LNCaP clone FGC (cell line): ENCODE measurements around the gene USP21.

DNA sequence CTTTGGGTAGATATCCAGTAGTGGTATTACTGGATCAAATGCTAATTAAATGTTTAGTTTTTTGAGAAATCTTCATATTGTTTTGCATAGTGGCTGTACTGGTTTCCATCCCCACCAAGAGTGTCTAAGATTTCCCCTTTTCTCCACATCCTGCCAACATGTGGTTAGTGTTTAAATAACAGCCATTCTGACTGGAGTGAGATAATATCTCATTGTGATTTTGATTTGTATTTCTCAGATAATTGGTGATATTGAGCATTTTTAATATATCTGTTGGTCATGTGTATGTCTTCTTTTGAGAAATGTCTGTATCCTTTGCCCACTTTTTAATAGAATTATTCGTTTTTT, 5.1 kb downstream of the LY9 start:
- RRBS, 2 experiments = no CpG with 5 or more reads among the region's 1 CpG

GRCh38 chr1:161008684-161009291, 12.2 kb downstream of the F11R start:
- RRBS, 2 experiments = no CpG with 5 or more reads among the region's 2 CpGs

DNA sequence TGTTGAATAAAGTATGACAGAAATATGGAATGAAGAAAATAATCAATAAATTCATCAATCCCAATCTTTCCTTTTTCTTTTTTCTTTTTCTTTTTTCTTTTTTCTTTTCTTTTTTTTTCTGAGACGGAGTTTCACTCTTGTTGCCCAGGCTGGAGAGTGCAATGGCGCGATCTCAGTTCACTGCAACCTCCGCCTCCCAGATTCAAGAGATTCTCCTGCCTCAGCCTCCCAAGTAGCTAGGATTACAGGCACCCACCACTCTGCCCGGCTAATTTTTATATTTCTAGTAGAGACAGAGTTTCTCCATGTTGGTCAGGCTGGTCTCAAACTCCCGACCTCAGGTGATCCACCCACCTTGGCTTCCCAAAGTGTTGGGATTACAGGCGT, 4.2 kb downstream of the ARHGAP30 start:
- RRBS, 2 experiments = no CpG with 5 or more reads among the region's 7 CpGs

GRCh38 chr1:161123894-161124819, 6.3 kb downstream of the NIT1 start:
- RRBS, 2 experiments = no CpG with 5 or more reads among the region's 26 CpGs

DNA sequence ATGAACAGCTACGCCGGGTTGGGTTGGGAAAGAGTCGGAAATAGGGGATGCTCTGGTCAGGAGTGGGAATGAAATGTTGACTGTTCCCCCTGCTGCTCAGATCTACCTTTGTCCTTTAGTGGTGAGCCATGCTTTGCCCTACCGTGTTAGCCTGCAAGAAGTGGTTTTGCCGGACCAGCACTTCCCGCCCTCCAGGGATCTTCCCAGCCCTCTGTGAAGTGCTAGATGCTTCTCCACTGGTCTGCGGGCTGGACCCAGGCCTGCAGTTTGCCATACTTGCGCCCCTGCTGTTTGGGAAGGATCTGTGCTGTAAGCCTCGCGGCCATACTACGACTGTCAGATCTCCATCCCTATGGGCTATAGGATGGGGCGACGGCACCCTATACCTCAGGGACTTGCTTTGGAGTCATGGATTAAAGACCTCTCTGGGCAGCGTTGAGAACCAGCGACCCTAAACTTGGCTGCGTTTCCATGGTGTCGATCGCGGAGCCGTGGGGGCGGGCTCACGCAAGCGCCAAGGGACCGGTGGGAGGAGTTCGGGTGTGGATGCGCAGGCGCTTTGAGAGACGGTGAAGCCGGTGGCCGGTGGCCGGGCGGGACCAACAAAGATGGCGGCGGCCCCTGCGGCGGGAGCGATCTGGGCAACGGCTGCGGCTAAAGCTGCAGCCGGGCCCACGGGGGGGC, at the start of gene USP21:
Gene USP21 (plus strand): TSS at position 585 of the 684 bp plus-strand sequence.
- RRBS, 2 experiments = under 1% methylated on average over 16 of the region's 41 CpGs

- RRBS, 2 experiments = no CpG with 5 or more reads among the region's 9 CpGs
Measured at GRCh38 chr1:161172783-161173825, 4.2 kb downstream of the B4GALT3 start.

GRCh38 chr1:161189259-161189744, 9.6 kb downstream of the ADAMTS4 start:
- RRBS, 2 experiments = no CpG with 5 or more reads among the region's 5 CpGs

DNA sequence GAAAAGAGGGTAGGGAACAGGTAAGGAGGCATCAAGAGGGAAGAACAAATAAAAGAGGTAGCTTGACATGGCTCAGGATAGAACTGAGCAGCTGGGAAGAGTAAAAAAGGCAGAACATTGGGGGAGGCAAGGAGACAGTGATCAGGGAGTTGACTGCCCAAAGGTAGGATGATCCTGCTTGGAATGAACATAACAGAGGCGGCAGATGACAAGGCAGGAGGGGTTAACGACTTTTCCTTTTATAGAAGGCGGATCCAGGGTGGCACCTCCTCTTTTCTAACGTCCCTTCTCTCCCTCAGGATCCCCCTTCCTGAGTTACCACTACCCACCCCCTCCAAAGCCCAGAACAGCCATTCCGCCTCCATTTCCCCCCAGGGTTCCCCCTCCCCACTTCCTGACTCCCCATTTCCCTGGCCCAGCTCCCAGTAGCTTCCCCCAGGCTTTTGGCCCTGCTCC, 678 bp upstream of the ADAMTS4 start:
- RRBS, 2 experiments = no CpG with 5 or more reads among the region's 5 CpGs

GRCh38 chr1:161305499-161306880, 3.8 kb downstream of the MPZ start:
- RRBS, 2 experiments = 76 to 77% methylated on average over 7 of the region's 52 CpGs

DNA sequence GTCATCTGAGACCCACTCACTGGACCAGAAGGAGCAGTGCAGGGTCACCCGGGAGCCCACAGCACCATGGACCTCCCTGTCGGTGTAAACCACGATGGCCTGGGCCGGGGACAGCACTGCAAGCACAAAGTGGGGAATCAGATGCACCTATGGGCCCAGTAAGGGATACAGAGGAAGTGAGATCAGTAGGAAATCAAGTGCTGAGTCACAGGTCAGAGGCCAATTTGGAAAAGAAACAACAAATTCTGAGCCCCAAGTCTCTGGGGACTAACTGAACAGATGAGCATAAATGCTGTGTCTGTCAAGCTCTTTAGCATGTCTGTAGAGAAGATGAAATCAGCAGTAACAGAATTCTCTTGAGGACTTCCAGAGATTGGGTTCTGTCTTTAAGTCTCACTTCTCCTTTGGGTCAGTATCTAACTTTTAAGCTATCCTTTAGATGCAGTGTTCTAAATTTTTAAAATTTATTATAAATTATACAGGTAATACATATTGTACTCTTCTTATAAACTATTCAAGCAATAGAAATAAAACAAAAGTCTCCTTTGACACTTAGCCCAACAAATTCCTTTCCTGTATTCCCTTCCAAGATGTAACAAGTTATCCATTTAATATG, 2.4 kb downstream of the MPZ start:
- RRBS, 2 experiments = 50 to 55% methylated on average over 4 of the region's 4 CpGs

DNA sequence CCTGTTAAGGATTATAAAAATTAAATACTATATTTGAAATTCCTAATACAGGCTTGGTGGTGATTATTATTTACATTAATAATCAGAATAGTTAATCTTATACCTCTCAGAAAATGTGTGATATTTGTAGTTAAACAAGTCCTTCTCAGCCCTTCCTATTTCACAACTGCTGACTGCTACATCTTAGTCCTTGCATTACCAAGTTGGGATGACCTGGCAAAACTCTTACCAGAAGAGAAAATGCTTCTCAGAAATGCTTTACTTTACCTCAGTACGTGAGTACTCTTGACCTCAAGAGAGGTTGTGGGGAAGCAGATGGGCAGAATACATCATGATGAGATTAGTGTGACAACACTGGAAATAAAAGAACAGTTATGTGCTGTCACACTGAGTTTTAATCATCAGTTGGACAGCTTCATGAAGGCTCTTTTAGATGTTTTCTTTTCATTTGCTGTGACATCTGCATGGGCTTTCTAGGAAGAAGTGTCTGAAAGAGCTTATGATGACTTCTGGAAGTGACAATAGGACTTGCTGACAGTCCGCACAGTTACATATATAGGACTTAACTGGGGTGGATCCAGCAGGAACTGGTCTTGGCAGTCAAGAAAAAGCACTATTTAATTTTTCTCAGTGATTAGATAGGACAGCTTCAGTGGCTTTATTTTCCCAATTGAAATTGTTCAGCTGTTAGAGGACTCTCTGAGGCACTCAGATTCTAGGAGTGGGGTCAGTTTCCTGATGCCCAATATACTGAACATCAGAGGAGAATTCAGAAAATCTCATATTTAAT, 16.1 kb downstream of the CFAP126 start:
- RRBS, 2 experiments = no CpG with 5 or more reads among the region's 2 CpGs

DNA sequence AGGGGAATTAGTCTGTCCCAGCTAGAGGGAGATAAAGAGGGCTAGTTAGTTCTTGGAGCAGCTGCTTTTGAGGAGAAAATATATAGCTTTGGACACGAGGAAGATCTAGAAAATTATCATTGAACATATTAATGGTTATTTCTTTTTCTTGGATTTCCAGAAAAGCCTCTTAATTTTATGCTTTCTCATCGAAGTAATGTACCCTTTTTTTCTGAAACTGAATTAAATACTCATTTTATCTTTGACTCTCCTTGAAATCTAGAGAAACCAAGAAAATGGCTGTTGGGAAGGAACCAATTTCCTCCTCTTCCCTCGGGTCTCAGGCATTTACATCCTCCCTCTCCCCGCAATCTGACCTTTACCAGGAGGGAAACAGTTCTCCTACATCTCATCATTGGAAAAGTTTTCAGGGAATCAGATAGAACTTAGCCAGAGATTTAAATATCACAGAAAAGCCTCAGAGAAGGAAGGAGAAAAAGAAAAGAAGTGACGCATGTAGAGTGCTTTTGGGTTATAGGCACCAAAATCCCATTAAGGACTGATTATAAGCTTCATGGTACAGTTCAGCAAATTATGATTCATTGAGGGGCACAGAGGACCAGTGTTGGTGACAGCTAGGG, 4.6 kb downstream of the CFAP126 start:
- RRBS, 2 experiments = no CpG with 5 or more reads among the region's 5 CpGs

- RRBS, 2 experiments = no CpG with 5 or more reads among the region's 57 CpGs
Measured at GRCh38 chr1:161390077-161391066, 22.7 kb upstream of the CFAP126 start.

DNA sequence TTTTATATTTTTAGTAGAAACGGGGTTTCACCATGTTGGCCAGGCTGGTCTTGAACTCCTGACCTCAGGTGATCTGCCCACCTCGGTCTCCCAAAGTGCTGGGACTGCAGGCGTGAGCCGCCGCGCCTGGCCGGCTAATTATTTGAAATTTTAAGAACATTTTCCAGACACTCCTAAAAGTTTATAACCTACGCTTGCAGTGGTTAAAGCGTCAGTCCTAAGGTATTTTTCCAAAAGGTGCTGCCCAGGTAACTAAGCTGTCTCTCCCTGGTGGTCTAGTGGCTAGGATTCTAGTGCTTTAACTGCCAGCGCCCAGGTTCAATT, 52.9 kb upstream of the CFAP126 start:
- RRBS, 2 experiments = no CpG with 5 or more reads among the region's 10 CpGs

- RRBS, 2 experiments = no CpG with 5 or more reads among the region's 12 CpGs
Measured at GRCh38 chr1:161530000-161530468, 5.7 kb downstream of the HSPA6 start.

GRCh38 chr1:161622026-161622971, 8.7 kb downstream of the FCGR3B start:
- RRBS, 2 experiments = no CpG with 5 or more reads among the region's 13 CpGs

- RRBS, 2 experiments = no CpG with 5 or more reads among the region's 7 CpGs
Measured at GRCh38 chr1:161718666-161719369, 2.5 kb upstream of the FCRLB start.

- RRBS, 2 experiments = no CpG with 5 or more reads among the region's 3 CpGs
Measured at GRCh38 chr1:161821009-161821211, 54.8 kb downstream of the ATF6 start.

DNA sequence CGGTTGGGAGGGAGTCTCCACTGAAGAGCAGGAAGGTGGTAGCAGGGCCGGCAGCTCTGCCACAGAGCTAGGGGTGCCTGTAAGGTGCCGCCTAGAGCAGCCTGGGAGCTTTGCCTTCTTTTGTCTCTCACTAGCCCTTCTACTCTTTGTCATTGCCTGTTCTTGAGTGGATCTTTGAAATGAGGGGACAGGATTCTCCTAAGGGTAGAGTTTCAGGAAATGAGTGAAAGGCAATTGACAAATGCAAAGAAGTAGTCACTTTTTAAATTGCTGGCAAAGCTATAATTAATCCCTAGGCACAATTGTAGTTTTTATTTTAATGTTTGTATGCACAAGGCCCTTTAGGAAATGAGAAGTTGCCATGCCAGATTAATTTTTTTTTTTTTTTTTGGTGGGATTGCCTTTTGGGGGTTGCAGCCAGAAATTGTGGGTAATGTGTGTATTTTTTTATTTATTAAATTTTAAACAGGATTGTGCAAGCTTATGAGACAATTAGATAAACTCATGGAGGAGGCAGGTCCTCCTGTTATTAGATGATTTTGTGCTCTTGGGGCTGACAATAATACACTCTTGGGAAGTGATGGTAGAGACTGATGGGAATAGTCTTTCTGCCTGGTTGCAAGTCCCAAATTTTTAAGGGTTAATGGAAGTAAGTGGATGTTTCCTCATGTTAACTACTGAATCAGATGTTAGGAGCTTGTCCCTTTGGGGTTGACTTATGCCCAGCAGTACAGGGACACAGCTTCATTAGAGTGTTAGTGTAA, 62.3 kb downstream of the OLFML2B start:
- RRBS, 2 experiments = no CpG with 5 or more reads among the region's 3 CpGs

- RRBS, 2 experiments = no CpG with 5 or more reads among the region's 10 CpGs
Measured at GRCh38 chr1:161973800-161974560, 49.7 kb downstream of the OLFML2B start.